HCT116 (cell line): ENCODE results near the genes ZCWPW1, PPP1R35, POP7 and MUC12.

DNA sequence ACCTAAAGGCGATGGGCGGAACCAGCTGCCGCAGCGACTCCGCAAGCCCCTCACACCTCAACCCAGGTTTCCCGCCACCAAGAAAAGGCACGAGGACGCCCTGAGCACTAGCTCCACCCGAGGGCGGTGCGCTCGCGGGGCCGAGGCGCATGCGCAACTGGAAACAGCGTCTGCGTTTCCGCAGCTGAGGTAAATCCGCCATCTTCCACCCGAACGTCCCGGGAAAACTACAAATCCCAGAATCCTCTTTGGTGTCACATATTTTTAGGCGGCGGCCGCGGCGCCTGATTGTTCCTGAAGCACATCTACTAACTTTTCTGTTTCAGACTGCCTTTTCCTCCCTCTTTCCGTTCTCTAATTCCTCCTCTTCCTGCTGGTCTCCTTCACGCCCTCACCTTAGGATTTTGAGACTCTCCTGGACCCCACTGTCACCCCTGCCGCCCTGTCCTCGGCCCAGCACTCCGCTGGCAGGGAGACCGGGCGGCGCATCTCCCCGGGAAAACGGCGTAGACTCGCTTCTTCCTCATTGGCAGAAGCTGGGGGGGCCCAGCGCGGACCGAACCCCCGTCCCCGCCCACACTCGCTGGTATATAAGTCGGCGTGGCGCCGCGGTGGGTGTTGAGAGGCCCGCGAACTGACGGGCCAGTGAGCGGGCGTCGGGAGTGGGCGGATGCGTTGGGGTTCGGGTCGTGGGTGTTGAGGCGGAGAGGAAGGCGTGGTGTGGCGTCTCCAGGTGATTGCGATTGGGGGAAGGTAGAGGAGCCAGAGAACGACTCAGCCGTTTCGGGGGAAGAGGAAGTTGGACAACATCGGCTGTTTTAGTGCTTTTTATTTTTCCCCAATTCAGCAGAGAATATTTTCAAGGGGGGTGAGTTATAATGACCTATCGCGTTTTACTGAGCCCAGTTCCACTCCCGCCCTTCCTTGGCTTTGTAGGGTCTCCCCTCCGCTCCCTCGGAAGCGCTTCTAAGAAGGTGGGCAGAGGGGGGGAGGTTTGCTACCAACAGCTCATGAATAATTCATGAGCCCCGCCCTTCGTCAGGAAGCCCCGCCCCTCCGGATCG is at the start of gene ZCWPW1:
ZCWPW1 (minus strand) TSS at position 531 of the 1,064 bp plus-strand sequence.
- RRBS, result no CpG with 5 or more reads among the region's 80 CpGs

- RRBS, result 86% methylated on average over 18 of the region's 39 CpGs
Observed at GRCh38 chr7:100430598-100431487, 1.2 kb downstream of the MEPCE start.

GRCh38 chr7:100434442-100435240 is 1.7 kb downstream of the PPP1R35 start:
- RRBS, result no CpG with 5 or more reads among the region's 20 CpGs

- RRBS, result 2% methylated on average over 10 of the region's 37 CpGs
Observed at GRCh38 chr7:100436279-100436839, at the start of gene PPP1R35. Gene PPP1R35 (minus strand): TSS chr7:100436497.

DNA sequence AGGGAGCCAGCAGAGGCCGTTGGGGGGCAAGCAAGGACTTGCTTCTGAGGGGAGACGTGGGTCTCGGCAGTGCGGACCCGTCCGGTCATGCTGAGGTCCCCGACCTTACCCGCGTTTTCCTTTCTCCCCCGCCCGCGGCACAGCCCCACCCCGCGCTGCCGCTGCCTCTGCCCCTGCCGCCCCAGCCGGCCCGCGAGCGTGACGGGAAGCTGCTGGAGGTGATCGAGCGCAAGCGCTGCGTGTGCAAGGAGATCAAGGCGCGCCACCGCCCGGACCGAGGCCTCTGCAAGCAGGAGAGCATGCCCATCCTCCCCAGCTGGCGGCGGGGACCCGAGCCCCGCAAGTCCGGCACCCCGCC is 9.8 kb downstream of the NYAP1 start:
- RRBS, result 96% methylated on average over 7 of the region's 36 CpGs

DNA sequence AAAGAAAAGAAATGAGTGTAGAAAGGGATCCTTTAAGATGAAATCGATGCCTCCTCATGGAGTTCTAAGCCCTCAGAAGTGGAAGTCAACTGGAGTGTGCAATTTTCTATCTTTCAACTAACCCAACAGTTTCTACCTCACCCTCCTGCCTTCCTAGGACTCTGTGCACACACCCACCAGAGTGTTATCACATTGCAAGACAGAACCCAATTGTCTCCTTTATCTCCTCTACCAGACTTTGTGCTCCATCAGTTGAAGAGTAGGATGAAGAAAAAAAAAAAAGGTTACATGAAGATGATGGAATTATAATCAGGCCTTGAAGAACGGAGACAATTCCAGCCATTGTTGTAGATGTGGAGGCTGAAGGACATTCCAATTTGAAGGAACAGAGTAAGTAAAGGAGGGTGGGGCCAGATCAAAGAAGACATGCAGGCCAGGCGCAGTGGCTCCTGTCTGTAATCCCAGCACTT is 27.1 kb downstream of the NYAP1 start:
- RRBS, result no CpG with 5 or more reads among the region's 3 CpGs

DNA sequence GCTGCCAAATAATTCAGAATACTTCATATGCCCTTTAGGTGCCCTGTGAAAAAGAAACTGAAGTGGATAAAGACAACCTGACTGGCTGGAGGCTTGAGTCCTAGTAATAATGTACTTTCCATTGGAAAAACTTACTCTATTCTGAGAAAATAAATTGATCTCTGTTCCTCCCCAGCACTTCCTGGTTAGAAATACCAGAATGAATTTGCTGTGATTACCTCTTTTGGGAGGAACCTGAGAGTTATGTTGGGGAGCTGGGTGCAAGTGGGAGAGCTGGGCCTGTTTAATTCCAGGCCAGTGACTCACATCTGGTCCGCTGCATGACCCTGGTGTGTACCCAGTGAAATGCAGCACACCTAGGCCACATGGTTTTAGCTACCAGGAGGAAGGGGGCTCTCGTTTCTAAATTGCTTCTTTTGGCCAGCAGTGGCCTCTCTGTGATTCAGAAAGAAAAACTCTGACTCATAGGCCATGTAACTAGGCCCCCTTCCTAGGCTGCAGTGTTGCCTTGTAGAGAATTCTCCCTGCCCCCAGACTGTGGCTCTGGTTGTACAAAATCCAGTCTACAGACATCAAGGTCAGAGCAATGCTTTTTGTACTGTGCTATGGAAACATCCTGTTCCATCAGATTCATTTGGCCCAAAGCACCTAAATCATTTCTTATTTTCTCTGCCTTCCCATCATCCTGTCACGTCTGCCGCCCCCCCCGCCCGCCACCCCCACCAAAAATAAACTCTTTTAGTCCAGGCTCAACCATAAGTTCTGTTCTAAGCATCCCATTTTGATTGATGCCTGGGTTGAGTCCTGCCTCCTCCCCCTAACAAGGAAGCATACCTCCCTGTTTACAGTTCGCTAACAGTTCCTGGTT is 6.7 kb downstream of the AGFG2 start:
- RRBS, result no CpG with 5 or more reads among the region's 7 CpGs

GRCh38 chr7:100568768-100569800 is 4.6 kb downstream of the SAP25 start:
- RRBS, result no CpG with 5 or more reads among the region's 32 CpGs

GRCh38 chr7:100589148-100590137 is 3.3 kb downstream of the FBXO24 start:
- RRBS, result no CpG with 5 or more reads among the region's 11 CpGs

- RRBS, result 8% methylated on average over 7 of the region's 62 CpGs
Observed at GRCh38 chr7:100603608-100604670, 1.8 kb downstream of the PCOLCE start.

GRCh38 chr7:100681106-100682071 is 7.8 kb downstream of the GNB2 start:
- RRBS, result 95% methylated on average over 5 of the region's 26 CpGs

- RRBS, result 1% methylated on average over 40 of the region's 73 CpGs
Observed at GRCh38 chr7:100705804-100706535, at the start of gene POP7. Gene POP7 (plus strand): TSS chr7:100706121.

- RRBS, result no CpG with 5 or more reads among the region's 11 CpGs
Observed at GRCh38 chr7:100722461-100722958, 2.2 kb downstream of the EPO start.

DNA sequence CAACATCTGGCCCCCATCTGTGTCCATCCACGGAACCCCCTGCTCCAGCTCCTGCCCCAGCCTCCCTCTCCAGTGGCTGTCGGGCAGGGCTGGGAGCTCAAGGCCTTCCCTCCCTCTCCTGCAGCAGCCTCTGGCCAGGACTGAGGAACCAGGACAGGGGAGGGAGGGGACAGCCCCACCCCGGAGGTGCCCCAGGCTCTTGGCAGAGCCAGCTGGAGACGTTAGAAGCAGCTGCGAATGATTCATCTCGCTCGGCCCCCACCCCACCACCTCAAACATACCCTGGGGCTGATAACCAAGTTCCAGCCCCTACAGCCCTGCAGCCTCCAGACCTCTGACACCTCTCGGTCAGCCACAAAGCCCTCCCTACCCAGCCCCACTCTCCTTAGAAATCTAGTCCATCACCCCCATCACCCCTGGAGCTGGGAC is 25.2 kb downstream of the EPHB4 start:
- RRBS, result no CpG with 5 or more reads among the region's 8 CpGs

DNA sequence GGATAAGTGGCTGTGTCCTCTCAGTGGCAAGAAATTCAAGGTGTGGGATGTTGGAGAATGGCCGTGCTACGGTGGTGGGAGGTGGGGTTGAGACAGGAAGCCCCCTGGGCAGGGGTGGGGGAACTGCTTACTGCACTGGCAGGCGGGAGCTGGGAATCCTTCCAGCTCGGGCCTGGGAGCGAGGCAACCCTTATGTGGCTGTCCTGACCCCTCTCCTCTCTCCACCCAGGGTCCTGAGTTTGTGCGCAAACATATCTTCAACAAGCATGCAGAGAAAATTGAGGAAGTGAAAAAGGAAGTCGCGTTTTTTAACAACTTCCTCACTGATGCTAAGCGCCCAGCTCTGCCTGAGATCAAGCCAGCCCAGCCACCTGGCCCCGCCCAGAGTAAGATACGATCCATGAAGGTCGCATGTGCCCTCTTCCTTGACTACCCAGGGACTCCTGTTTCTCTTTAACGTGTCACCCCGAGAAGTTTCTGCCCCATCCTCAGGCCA is 2.0 kb downstream of the UFSP1 start:
- RRBS, result no CpG with 5 or more reads among the region's 14 CpGs

- RRBS, result no CpG with 5 or more reads among the region's 2 CpGs
Observed at GRCh38 chr7:100950739-100951014, 1.3 kb downstream of the MUC3A start.

DNA sequence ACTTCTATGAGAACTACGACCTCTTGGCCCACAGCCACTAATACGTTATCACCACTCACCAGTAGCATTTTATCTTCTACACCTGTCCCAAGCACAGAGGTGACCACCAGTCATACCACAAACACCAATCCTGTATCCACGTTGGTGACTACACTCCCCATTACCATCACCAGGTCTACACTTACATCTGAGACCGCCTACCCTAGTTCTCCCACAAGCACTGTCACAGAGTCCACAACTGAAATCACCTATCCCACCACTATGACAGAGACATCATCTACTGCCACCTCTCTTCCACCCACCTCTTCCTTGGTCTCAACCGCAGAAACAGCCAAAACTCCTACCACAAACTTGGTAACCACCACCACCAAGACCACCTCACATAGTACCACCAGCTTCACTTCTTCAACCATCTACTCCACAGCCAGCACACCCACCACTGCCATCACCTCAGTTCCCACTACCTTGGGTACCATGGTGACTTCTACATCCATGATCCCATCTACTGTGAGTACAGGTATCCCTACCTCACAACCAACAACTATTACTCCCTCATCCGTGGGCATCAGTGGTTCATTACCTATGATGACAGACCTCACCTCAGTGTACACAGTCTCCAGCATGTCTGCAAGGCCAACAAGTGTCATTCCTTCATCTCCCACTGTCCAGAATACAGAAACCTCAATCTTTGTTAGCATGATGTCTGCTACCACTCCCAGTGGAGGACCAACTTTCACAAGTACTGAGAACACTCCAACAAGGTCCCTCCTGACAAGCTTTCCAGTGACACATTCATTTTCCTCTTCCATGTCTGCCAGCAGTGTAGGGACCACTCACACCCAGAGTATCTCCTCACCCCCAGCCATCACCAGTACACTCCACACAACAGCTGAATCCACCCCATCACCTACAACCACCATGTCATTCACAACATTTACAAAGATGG is 6.9 kb downstream of the MUC3A start:
- RRBS, result no CpG with 5 or more reads among the region's 6 CpGs

- RRBS, result no CpG with 5 or more reads among the region's 19 CpGs
Observed at GRCh38 chr7:100969109-100969862, at the start of gene MUC12. Gene MUC12 (plus strand): TSS chr7:100969565.

DNA sequence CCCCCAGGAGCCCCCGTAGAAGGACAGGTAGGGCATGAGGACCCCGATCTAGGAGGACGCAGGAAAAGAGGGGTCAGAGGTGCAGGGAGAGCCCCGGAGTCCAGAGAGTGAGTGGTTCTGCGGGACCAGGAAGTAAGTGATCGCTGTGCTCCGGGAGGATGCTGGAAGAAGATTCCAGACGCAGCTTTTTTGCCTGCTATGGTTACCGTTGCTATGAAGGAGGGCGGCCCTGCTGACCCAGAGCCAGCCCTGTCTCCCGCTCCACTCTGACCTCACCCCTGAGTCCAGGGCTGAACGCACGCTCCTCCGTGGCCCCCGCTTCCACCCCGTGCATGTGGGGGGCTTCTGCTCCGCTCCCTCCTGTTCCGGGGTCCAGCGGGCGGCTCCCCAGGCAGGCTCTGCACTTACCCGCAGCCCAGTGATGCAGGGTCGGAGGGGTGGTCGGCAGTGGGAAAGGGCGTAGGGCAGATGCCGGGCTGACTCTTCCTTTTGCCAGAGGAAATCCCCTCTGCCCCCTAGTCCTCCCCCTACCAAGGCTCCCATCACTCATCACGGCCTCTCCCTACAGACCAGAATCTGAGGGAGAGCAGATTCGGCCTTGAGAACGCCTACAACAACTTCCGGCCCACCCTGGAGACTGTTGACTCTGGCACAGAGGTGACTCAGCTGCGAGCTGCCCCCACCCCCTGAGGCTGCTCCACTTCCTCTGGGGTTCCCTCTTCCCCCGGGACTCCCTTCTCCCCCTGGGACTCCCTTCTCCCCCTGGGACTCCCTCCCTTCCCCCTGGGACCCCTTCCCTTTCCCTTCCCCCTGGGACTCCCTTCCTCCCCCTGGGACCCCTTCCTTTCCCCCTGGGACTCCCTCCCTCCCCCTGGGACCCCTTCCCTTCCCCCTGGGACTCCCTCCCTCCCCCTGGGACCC is 2.6 kb upstream of the MUC17 start:
- RRBS, result 69% methylated on average over 9 of the region's 31 CpGs

DNA sequence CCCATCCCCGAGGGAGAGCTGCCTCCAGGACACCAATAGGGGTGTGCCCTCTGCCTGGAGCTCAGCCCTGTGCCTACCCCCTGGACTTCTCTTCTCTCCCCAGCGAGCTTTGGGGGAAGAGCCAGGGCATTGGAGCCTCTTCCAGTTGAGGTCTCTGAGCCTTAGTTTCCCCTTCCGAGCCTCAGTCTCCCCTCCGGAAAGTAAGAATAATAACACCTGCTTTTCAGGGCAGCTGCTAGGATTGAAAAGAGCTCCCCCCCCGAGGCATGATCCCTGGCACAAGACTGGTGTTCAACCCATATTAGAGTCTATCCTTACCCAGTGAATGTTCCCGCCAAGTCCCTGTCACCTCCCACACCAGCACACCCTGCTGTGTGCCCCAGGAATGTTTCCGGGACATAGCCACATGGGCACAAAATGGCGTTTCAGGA is 417 bp downstream of the MUC17 start:
- RRBS, result no CpG with 5 or more reads among the region's 8 CpGs